A549 (cell line): ENCODE results near the genes ZNF511, PAOX and FRG2B.

- PRO-cap: bidirectional peak, plus-strand start at chr10:133308884, minus-strand start at chr10:133308872; bidirectional peak, plus-strand start at chr10:133309409, minus-strand start at chr10:133309111
CAGE:
- cytosol, long polyA plus RNA: start-site peak on the minus strand at chr10:133308843-133308881, 461 and 417 reads in 2 replicates; start-site peak on the plus strand at chr10:133308914-133308943, 164 and 128 reads in 2 replicates
- long polyA plus RNA: start-site peak on the minus strand at chr10:133308837-133308867, 186 and 215 reads in 2 replicates; start-site peak on the plus strand at chr10:133308932-133308952, 131 and 77 reads in 2 replicates
- nucleus, long polyA plus RNA: start-site peak on the minus strand at chr10:133308842-133308881, 776 and 529 reads in 2 replicates
Measured at GRCh38 chr10:133308722-133309583, at the start of gene ZNF511. ZNF511 (plus strand) TSS chr10:133308914.

DNA sequence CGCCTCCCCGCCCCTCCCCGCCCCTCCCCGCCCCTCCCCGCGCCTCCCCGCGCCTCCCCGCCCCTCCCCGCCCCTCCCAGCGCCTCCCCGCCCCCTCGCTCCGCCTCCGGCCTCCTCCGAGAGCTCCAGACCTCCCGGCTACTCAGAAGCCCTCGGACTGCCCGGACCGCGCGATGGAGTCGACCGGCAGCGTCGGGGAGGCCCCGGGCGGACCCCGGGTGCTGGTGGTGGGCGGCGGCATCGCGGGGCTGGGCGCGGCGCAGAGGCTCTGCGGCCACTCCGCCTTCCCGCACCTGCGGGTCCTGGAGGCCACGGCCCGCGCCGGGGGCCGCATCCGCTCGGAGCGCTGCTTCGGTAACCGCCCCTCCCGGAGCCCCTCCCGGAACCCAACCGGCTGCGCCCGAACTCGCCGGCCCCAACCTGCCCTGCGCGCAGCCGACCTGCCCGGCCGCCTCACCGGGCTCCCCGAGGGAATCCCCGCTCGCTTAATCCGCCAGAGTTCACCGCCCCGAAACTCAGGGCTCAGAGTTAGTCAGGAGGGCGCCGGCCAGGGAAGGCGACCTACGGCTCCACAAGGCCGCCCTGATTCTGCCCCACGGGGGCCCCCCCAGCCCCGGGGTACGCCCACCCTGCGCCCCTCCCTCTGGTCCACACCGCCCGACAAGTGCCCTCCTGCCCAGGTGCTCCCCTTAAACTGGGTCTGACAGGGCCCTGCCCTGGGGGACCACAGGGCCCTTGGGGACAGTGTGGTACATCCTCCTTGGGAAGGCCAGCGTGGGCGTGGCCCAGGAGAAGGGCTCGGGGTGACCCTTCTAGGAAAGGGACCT lies at the start of gene PAOX:
Gene PAOX (plus strand): TSS at position 119 of the 827 bp plus-strand sequence.
- PRO-cap: bidirectional peak, plus-strand start at position 144 of the sequence, minus-strand start outside the sequence
CAGE:
- cytosol, long polyA plus RNA: no peak
- long polyA plus RNA: no peak
- nucleus, long polyA plus RNA: no peak

GRCh38 chr10:133536878-133537487 lies 9.8 kb downstream of the CYP2E1 start:
- PRO-cap: no peak
CAGE:
- cytosol, long polyA plus RNA: no peak
- long polyA plus RNA: no peak
- nucleus, long polyA plus RNA: no peak

DNA sequence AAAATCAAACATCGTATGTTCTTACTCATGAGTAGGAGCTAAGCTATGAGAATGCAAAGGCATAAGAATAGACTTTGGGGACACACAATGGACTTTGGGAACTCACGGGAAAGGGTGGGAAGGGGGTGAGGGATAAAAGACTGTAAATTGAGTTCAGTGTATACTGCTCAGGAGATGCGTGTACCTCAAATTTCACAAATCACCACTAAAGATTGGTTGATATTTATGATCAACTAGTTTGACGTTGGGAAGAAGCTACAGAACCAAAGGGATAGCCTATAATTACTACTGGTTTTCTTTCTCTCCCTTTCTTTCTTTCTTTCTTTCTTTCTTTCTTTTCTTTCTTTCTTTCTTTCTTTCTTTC lies 15.2 kb downstream of the CYP2E1 start:
- PRO-cap: no peak
CAGE:
- cytosol, long polyA plus RNA: no peak
- long polyA plus RNA: no peak
- nucleus, long polyA plus RNA: no peak

DNA sequence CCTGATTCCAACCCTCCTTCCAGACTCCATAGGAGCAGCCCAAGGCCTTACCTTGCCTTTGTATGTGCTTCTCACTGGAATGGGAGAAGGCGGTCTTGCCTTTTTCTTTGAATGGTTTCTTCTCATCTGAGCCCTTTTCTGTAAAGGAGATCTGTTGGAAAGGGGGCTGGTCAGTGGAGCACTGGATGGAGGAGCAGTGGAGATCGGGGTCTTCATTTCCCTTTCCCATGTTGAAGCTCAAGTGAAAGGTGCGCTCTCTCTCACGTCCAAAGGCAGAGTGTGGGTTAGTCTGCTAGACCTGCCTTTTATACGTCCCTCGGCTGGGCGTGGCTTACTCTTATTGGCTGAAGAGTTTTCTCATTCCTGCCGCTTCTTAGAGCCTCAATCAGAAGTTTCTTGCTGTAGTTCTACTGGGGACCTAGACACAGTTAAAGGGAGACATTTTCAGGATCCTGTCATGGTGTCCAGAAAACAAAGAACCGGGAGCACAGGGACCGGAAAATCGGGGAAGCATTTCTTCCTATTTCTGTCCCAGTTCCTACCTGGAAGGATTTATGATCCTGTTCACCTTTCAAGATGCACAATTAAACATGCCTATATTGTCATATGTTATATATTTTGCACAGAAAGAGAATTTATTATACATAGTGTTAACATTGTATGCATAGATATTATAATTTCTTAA lies at the start of gene FRG2B:
Gene FRG2B (minus strand): TSS at position 282 of the 685 bp plus-strand sequence.
- PRO-cap: no peak
CAGE:
- cytosol, long polyA plus RNA: no peak
- long polyA plus RNA: no peak
- nucleus, long polyA plus RNA: no peak